Measurements from ENCODE around the gene OGG1.

GRCh38 chr3:9440749-9441163, 43.3 kb downstream of the SETD5 start:
- RRBS: no CpG with 5 or more reads among the region's 1 CpG

- RRBS: 2% methylated on average over 16 of the region's 63 CpGs
Measured at GRCh38 chr3:9749659-9750724, at the start of gene OGG1. Gene OGG1 (plus strand): TSS chr3:9749952.

DNA sequence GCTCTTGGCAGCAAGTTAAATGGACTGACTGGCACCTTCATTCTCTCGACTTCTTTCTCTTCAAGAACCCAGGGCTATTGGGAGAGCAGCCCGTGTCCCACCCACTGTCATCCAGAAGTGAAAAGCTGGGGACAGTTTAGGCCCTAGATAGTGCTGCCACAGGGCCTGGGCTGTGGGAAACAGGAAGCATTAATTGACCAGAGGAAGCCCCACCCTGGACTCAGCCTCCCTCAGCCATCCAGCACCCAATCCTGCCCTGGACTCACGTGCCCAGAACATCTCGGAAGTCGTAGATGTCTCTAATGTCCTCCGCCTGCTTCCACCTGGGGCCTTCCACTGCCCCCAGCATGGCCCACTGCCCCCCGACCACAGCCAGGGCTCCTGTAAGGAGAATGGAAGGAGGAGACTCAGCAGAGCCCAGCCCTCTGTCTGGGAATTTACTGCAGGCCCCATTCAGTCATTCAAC, 2.3 kb downstream of the CAMK1 start:
- RRBS: no CpG with 5 or more reads among the region's 7 CpGs

DNA sequence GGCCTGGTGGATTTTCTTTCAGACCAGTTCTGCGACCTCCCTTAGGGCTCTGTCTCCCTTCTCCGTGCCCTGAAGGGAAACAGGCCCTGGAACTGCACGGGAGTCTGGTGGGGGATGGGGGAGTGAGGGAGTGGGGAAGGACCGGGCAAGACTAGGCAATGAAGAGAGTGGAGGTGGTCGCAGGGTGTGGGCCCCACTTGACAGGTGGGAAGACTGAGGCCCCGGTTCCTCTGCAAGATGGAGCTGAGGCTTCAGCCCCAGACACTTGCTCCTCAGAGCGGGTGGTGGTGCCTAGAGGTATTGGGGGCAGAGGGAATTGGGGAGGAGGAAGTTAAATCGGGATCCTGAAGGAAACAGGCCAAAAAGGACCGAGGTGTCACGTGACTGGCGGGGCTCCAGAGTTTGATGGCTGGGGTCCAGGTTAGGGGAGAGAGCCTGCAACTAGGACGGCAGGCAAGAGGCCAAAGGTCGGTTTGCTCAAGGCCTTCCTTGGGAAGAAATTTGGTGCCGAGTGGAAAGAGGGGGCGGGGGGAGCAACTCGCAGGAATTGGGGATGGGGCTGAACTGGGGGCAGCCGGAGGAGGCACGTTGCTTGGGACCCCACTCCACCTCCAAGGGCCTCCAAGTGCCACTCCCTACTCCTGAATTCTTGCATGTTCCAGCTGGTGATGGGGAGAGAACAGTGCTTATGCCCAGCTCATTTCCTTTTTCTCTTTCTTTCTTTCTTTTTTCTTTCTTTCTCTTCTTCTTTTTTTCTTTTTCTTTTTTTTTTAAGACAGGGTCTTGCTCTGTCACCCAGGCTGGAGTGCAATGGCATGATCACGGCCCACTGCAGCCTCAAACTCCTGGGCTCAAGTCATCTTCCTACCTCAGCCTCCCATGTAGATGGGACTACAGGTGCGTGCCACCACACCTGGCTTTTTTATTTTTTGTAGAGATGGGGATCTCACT, 802 bp upstream of the CAMK1 start:
- RRBS: 94% methylated on average over 2 of the region's 20 CpGs

DNA sequence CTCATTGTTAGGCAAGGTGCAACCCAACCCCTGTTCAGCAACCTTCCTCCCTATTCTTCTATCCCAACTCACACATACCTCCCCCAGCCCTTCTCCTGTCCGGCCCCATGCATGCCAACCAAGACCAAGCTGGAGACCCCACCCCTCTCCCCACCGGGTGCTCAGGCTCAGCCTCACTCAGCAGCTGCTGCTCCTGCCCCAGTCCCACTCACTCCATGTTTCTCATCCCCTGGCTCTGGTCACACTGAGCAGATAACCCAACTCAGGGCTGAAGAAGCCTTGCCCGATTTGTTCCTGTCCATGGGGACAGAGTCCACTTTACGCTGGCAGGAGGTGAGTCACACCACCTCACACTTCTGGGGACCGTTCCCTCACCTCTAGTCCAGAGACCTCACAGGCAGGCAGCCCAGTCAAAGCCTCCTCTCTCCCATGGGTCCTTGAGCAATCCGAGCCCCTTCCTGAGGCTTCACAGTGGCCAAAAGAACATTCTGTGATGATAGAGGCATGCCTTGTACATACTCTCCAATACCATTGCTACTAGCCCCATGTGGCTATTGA, 1.4 kb downstream of the CIDEC start:
- RRBS: no CpG with 5 or more reads among the region's 6 CpGs

DNA sequence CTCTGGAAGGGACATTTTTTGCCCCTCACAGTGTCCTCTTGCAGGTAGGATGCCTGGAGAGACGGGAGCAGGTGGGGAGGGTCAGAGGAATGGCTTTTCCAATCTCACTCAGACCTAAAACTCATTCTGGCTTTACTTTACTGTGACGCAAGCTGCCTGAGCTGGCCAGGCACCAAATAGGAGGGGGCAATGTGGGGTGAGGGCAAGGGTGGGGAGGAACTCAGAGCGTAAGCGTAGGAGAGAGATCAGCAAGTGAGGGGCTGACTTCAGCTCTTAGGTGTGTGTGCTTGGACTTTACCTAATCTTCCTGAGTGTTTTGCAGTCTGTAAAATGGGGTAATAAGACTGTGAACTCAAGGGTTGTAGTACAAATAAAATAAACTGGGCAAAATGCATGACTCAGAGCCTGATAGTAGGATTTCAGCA, 3.8 kb upstream of the IL17RE start:
- RRBS: no CpG with 5 or more reads among the region's 4 CpGs

- RRBS: no CpG with 5 or more reads among the region's 4 CpGs
Measured at GRCh38 chr3:9903282-9903587, 587 bp downstream of the IL17RE start.

DNA sequence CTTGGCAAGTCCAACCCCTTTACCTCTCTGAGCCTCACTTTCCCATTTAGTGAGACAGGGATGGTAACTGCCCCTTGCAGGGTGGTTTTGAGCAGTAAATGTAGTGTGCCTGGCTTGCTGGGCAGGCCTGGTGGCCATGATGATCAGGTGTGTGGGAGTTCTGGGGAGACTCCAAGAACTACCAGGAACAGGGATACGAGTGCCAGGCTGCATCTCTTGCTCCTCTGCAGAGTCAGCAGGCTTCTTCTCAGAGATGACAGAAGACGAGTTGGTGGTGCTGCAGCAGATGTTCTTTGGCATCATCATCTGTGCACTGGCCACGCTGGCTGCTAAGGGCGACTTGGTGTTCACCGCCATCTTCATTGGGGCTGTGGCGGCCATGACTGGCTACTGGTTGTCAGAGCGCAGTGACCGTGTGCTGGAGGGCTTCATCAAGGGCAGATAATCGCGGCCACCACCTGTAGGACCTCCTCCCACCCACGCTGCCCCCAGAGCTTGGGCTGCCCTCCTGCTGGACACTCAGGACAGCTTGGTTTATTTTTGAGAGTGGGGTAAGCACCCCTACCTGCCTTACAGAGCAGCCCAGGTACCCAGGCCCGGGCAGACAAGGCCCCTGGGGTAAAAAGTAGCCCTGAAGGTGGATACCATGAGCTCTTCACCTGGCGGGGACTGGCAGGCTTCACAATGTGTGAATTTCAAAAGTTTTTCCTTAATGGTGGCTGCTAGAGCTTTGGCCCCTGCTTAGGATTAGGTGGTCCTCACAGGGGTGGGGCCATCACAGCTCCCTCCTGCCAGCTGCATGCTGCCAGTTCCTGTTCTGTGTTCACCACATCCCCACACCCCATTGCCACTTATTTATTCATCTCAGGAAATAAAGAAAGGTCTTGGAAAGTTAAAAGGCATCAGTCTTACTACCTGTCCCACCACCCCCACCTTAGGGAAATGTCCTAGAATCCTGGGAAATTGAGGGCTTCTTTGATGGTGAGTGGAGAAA, 7.8 kb downstream of the PRRT3 start:
- RRBS: no CpG with 5 or more reads among the region's 13 CpGs

DNA sequence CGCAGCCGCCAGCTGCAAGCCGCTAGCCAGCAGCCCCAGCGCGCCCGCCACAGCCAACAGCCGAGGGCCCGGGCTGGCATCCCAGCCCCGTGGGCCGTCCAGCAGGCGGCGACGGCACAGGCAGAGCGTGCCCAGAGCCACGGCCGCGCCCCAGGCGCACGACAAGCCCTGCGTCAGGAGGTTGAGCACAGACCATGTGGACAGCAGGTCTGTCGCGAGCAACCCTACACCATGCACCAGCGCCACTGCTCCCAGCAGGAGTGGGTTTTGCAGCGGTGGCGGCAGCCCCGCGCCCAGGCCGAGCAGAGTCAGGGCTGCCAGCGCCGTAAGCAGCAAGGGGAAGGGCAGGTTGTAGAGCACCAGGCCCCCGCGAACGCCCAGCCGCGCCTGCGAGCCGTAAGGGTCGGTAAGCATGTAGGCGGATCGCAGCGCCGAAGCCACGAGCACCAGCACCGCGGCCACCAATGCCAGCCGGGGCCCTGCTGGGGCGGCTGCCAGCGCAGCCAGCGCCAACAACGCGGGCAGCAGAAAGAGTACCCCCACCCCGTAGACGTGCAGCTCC, 4.9 kb downstream of the PRRT3 start:
- RRBS: 31% methylated on average over 7 of the region's 53 CpGs

DNA sequence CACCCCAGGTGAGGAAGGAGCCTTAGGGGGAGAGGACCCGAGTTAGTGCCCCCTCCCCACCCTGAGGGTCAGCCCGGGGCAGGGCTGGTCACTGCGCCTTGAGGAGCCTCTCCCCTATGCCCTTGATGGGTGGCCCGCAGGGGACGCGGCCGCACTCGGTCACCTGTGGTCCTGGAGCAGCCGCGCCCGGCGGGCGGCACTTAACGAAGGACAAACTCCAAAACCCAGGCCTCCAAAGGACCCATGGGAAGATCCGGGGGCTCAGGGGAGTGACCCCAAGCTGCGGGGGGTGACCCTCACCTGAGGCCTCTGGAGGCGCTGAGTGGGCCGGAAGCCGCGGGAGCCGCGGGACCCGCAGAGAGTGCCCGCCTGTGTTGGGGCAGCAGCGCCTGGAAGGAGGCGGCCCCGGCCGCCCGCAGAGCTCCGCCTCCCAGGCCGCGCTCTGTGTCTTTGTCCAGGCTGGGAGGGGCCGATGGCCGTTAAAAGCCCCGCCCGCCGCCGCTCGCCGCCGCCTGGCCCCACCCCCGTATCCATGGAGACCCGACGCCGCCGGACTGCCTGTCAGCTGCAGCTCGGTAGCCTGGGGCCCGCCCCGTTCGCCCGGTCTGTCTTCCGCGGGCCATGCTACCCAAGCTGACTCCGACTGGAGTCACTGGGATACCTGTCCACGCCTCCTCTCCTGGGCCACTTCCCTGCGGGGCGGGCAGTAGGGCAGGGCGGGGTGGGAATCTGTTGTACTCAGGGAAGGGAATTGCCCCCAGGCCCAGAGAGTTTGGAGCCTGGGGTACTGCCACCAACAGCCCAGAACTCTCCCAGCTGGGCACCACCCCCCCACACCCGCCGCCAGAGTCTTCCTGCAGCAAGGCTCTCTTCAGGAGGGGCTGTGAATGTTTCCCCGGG, 15.3 kb upstream of the FANCD2 start:
- RRBS: 4% methylated on average over 25 of the region's 61 CpGs

- RRBS: no CpG with 5 or more reads among the region's 1 CpG
Measured at GRCh38 chr3:10085761-10085984, 22.4 kb downstream of the FANCD2OS start.

GRCh38 chr3:10248038-10248305, 287 bp upstream of the TATDN2 start:
- RRBS: no CpG with 5 or more reads among the region's 13 CpGs

DNA sequence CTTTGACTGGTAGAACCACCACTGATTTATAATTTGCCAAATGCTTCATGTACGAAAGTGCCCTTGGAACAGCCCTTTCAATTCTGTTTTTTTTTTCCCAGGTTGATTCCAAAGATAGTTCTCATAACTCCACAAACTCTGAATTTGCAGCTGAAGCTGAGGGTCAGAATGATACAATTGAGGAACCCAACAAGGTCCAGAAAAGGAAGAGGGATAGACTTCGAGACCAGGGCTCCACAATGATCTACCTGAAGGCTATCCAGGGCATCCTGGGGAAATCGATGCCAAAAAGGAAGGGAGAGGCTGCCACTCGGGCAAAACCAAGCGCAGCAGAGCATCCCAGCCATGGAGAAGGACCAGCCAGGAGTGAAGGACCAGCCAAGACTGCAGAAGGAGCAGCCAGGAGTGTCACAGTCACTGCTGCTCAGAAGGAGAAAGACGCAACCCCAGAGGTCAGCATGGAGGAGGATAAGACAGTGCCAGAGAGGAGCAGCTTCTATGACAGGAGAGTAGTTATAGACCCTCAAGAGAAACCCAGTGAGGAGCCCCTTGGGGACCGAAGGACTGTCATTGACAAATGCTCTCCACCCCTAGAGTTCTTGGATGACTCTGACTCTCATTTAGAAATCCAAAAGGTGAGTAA, 11.9 kb downstream of the TATDN2 start:
- RRBS: no CpG with 5 or more reads among the region's 7 CpGs

DNA sequence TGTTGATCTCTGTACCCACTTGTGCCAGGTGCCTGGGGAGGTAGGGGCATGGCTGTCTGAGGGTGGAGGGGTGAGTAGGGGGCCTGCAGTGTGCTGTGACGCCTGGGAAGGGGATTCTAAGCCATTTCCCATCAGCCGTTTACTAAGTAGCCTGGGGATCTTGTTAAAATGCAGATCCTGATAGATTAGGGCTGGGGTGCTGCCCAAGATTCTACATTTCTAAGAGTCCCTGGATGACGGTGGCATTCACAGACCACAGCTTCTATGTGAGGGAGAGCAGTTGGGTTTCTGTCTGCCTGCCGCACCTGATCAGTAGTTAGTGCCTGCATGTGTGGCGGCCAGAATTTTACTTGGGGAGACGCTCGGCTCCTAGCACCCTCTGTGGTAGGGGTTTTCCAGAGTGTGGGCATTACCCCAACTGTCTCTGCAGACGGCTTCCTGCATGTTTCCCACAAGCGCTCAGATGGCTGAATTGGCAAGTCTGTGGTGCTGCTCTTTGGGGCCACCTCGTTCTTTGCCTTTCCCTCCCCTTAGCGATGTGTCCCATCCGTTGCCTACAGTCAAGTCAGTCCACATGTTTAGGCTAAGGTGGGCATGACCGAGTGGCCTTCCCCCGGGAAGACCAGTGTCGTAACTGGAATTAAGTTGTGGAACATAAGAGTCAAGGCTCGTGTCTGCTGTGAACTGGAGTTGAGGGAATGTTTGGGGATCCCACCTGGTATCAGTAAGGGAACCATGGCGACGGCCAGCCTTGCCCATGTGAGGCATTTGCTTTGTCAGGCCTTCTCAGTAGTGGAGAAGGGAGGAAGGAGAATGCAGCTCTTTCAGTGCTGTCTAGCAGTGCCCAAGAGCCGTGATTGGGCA, 8.2 kb downstream of the GHRL start:
- RRBS: no CpG with 5 or more reads among the region's 19 CpGs

- RRBS: 52% methylated on average over 3 of the region's 13 CpGs
Measured at GRCh38 chr3:10377207-10377868, 56.4 kb upstream of the SEC13 start.

DNA sequence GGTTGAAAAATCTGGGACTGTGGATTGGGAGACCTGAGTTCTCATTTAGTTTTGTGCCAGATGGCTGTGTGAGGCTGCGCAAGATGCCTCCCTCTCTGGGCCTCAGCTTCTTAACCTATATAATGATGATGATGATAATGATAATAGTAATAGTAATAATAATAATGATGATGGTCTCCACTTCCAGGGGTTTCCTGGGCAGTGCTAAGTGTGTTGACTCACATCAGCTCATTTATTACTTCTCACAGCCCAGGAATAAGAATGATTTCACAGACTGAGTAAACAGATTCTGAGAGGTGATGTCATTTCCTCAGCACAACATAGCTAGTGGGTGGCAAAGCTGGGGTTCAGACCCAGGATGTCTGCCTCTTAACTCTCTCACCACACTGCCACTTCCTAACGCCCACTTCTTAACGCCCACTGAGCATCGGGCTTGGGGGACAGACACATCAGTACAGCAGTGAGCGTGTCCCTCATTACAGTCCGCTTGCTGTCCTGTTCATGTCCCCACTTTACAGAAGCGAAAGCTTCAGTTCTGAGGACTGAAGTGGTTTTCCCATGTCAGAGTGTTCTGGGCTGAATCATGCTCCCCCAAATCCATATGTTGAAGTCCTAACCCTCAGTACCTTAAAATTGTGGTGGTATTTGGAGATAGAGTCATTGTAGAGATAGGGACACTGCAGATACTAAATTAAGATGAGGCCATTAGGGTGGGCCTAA, 68.1 kb downstream of the ATP2B2 start:
- RRBS: no CpG with 5 or more reads among the region's 7 CpGs

DNA sequence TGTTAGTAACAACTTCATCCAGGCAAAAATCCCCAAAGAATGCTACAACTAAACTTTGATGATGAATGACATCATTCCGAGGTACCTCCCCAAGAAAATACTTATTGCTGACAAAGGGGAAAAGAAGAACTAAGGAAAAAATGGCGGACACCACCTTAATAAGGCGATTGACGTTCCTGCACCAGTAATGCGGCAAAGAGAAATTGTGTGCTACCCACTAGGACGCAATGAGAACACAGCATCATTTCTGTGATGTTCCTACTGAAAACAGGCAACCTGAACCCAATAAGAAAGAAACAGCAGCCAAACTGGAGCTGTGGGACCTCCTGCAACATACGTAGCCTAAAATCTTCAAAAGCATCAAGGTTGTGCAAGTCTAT, 78.1 kb upstream of the SLC6A11 start:
- RRBS: no CpG with 5 or more reads among the region's 7 CpGs

- RRBS: 5% methylated on average over 6 of the region's 35 CpGs
Measured at GRCh38 chr3:10738544-10739340, 77.3 kb upstream of the SLC6A11 start.

DNA sequence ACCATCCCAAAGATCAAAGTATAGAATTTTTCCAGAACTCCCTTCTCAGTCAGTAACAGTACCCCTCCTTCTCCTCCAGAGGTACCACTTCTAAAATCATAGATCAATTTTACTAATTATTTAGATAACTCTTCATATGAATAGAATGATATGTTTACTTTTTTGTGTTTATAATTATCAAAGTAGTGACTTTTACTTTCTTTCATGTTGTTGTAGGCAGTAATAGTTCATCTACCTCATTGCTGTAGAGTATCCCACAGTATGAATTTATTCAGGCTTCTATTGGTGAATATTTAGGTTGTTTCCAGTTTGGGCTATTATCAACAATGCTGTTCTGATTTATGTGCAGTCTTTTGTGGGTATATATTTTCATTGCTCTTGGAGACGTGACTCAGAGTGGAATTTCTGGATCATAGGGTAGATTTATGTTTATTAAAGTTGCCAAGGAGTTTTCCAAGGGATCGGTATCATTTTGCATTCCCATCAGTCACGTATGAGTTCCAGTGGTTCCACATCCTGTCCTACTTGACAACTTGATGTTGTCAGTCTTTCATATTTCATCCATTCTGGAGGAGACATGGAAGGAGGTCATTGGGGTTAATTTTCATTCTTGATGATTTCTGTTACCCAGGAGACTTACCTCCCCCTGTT, 8.5 kb upstream of the HRH1 start:
- RRBS: no CpG with 5 or more reads among the region's 3 CpGs

DNA sequence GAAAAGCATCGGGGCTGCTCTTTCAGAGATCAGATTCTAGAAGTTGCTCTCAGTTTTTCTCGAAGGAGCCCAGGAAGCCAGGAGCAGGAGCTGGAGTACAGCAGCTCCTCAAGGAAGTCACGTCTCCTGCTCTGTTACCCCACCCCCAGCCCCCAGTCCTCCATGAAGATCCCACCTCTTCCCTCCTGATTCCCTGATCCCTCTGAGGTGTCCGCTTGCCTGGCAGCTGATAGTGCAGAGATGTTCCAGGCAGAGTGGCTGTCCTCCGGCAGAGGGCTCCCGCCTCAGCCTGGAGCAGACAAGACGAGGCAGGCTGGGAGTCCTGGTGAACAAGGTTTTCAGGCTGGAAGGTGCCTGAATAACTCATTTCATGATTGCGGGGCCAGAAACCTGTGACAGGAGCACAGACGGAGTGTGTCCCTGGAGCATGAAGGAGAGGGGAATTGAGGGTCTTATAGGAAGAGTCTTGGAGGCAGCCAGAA, 1.1 kb downstream of the HRH1 start:
- RRBS: no CpG with 5 or more reads among the region's 9 CpGs

Measured in HTR-8/SVneo (cell line).